AG08470 (cell line): ENCODE measurements around a stretch of chr5.

DNA sequence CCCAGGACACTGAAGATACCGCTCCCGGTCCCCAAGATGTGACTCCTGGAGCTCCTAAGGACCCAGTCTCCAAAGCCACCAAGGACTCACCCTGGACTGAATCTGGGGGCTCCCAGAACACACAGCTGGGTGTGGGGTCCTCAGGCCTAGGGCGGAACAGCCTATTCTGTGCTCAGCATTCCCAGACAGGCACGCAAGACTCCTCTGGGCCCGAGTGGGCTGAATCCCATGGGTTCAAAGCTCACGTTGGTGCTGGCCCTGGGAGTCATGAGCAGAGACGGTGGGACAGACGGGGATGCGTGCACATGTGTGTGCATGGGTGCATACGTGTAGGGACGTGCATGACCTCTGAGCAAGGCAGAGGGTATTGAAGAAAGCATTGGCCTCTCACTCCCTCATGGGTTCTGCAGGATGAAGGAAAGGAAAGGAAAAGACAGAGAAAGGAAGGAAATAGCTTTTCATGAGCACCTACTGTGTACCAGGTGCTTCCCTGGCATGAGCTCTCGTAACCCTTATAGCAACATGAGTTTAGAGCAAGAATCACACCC, 50.2 kb downstream of the HRH2 start:
- RRBS, result no CpG with 5 or more reads among the region's 12 CpGs

DNA sequence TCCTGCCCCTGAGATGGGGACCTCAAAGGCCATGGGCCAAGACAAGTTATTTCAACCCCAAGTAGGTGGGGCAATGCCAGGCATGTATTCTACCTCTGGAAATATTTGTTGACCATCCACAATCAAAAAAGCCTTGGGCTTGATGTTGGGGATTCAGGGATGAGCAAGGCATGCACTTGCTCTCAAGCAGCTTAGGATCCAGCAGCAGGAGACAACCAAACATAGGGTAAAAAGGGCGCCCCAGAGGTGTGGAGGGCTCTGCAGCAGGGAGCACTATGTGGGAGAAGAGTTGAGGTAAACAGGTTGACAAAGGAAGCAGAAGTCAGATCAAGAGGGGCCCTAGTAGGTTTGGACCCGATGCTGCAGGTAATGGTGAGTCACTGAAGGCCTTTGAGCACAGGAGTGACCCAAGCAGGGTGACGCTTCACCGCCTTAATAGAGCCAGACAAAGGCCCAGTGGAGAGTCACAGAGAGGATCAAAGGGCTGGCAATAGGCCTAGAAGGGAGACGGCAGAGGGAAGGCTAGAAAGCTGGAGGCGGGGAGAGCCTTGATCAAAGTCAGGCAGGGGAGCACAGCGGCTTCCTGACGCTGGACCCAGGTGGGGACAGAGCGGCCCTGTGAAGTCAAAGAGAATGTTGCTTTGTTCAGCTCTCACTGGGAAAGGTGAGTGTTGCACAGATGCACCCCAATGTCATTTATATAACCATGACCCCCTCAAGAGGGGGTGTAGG, 10.1 kb upstream of the CPLX2 start:
- RRBS, result no CpG with 5 or more reads among the region's 9 CpGs

GRCh38 chr5:175895442-175896160, 24.2 kb downstream of the CPLX2 start:
- RRBS, result no CpG with 5 or more reads among the region's 16 CpGs

DNA sequence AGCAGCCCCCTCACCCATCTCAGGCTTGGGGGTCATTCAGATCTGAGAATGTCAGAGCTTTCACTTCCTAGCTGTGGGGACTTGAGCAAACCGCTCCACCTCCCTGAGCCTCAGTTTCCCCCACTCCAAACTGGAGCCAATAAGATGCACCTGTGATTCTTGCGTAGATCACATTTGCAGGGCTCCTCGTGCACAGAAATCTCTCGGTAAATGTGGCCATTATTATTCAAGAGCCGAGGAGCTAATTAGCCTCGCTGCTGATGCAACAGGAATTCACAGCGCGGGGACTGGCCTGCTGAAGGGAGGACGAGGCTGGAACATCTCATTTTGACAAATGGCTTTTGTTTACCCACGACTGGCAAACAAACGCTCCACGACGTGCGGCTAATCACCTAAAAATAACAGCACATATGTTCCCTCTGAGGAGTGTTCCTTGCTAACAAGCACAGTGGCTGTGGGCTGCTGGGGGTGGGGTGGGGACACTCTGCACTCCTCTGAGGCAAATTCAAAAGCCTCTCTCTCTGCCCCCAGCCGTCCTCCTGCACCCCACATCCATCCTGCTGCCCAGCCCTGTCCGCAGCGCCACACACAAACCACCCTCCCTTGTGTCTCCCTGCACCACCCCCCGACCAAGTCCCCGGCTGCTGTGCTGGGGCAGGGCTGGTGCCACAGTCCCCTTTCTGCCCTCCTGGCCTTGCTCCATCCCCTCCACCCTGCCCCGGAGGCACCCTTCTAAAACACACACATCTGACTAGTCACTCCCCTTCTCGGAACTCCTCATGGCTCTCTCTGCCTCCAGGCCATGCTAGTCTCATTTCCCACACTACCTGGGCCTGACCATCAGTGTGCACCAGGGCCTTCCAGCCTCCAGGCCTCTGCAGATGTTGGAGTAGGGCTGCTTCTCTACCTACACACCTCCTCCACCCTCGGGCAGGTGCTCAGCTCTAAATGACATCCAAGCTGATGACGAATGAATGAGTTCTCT, 36.9 kb downstream of the CPLX2 start:
- RRBS, result no CpG with 5 or more reads among the region's 23 CpGs

GRCh38 chr5:176134447-176134886, 103.8 kb upstream of the SIMC1 start:
- RRBS, result 43% methylated on average over 1 of the region's 11 CpGs

GRCh38 chr5:176198964-176199679, 39.1 kb upstream of the SIMC1 start:
- RRBS, result no CpG with 5 or more reads among the region's 72 CpGs

GRCh38 chr5:176270229-176270708, 32.0 kb downstream of the SIMC1 start:
- RRBS, result no CpG with 5 or more reads among the region's 2 CpGs

DNA sequence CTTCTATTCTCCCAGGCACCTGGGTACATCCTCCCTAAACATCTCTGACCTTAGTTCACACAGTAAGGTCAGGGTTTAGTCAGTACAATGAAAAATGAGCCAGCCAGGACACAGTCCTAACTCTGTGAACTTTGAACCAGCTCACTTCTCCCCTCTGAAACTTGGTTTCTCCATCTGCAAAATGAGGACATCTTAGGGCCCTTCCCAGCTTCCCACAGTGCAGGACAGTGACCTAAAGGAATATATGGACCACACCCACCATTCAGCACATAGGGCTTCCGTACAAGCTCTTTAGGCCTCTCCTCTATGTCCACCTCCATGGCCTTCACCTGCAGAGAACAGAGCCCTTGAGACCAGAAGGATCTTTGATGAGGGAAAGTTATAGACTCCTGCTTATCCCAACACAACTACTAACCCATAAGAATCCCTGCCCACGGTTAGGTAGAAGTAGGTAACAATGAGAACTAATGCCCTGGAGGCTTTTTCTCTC, 1.8 kb downstream of the NOP16 start:
- RRBS, result no CpG with 5 or more reads among the region's 2 CpGs

- RRBS, result no CpG with 5 or more reads among the region's 11 CpGs
These were observed 667 bp upstream of the CLTB start for GRCh38 chr5:176416990-176417421.

DNA sequence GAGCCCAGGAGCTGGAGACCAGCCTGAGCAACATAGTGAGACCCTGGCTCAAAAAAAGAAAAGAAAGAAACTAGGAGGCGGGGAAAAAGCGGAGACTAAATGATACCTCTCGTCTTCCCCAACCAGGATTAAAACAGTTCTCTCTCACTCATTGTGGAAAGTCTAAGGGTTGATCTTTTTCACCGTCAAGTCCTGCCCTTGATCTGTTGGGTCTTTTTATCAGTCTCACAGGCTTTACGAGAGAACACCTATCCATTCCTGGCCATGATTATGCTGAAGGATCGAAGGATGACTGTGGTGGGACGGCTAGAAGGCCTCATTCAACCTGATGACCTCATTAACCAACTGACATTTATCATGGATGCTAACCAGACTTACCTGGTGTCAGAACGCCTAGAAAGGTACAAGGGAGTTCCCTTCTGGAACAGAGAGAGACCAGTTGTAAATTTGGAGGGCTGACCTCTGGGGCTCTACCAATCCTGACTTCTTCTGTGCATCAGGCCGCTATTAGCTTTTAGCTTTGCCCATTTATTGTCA, 40.9 kb downstream of the RNF44 start:
- RRBS, result no CpG with 5 or more reads among the region's 9 CpGs

DNA sequence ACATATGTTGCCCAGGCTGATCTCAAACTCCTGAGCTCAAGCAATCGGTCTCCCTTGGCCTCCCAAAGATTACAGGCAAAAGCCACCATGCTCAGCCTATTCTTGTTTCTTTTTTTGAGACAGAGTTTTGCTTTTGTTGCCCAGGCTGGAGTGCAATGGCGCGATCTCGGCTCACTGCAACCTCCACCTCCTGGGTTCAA, 13.5 kb downstream of the RNF44 start:
- RRBS, result no CpG with 5 or more reads among the region's 4 CpGs

DNA sequence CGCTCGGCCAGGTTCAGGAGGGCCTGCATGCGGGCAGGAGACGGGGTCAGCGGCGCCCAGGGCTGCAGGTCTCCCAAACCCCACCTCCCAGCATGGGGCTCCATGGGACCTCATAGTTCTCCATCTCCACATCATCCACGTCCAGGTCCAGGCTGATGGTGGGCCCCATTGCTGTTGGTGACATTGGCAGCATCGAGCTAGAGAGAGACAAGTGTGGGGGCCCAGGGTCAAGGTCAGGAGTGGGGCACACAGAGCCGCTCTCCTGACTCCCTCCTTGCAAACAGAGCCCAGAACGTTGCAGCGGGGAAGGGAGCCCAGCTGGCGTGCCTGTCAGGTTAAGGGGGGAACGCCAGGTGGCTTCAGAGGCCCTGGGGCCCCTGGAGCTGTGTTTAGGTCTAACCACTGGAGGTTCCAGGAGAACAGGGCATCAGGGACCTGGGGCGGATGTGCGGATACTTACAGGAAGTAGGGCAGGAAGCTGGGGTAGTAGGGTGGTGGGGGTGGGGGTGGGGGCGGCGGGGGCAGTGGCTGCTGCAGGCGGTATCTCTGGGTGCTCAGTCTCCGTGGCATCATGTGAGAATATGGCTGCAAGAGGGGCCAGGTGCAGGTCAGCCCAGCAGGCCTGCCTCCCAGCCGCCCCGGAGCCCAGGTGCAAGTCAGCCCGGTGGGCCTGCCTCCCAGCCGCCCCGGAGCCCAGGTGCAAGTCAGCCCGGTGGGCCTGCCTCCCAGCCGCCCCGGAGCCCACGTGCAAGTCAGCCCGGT, 7.4 kb downstream of the RNF44 start:
- RRBS, result no CpG with 5 or more reads among the region's 29 CpGs

DNA sequence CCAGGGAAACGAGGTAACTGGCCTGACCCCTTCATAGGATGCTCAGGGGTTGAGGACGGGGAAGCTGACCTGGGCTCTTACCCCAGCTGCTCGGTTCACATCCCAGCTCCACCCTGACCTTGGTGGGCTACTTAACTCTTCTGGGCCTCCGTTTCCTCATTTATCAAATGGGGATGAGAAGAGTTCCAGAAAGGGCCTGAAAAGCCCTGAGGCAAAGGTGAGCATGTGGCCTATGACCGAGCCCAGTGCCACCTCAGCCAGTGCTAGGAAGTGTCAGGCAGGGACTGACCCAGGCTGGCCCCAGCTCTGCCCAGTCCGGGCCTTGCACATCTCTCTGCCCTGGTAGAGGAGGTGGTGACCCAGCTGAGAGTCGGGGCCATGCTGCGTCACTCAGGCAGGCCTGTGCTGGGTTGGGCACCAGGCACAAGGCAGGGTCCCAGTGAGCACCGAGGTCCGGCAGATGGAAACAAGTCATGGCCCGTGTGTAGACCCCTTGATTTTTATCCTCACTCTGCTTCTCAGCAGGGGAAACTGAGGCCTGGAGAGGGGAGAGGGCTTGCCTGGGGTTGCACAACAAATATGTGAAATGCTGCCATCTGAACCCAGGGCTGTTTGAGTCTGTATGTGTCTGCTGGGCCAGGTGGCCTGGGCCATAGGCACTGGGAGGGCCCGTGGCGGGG, 703 bp downstream of the CDHR2 start:
- RRBS, result no CpG with 5 or more reads among the region's 13 CpGs

DNA sequence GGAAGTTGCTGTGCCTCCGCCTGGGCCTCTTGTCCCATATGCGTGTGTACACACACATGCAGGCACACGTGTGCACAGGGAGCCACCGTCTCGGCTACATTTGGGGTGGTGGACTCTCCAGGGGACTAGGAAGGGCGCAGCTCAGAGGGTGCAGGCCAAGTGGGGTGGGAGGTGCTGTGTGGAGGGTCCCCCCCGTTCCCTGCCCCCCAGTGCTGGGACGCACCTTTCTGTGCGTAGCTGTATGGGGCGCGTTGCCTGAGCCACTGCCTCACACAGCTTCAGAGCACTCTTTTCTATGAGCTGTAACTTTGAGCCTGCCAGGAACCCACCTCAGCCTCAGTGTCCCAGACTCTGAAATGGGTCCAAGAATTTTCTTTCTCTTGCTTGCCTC, 9.8 kb downstream of the TSPAN17 start:
- RRBS, result no CpG with 5 or more reads among the region's 11 CpGs

GRCh38 chr5:176725521-176726038, 78.3 kb downstream of the TSPAN17 start:
- RRBS, result no CpG with 5 or more reads among the region's 11 CpGs

- RRBS, result 26% methylated on average over 4 of the region's 35 CpGs
These were observed 36.8 kb downstream of the HK3 start for GRCh38 chr5:176862062-176862968.

- RRBS, result no CpG with 5 or more reads among the region's 12 CpGs
These were observed 858 bp downstream of the MXD3 start for GRCh38 chr5:177310796-177311283.

- RRBS, result no CpG with 5 or more reads among the region's 26 CpGs
These were observed 652 bp downstream of the LMAN2 start for GRCh38 chr5:177350509-177351522.

DNA sequence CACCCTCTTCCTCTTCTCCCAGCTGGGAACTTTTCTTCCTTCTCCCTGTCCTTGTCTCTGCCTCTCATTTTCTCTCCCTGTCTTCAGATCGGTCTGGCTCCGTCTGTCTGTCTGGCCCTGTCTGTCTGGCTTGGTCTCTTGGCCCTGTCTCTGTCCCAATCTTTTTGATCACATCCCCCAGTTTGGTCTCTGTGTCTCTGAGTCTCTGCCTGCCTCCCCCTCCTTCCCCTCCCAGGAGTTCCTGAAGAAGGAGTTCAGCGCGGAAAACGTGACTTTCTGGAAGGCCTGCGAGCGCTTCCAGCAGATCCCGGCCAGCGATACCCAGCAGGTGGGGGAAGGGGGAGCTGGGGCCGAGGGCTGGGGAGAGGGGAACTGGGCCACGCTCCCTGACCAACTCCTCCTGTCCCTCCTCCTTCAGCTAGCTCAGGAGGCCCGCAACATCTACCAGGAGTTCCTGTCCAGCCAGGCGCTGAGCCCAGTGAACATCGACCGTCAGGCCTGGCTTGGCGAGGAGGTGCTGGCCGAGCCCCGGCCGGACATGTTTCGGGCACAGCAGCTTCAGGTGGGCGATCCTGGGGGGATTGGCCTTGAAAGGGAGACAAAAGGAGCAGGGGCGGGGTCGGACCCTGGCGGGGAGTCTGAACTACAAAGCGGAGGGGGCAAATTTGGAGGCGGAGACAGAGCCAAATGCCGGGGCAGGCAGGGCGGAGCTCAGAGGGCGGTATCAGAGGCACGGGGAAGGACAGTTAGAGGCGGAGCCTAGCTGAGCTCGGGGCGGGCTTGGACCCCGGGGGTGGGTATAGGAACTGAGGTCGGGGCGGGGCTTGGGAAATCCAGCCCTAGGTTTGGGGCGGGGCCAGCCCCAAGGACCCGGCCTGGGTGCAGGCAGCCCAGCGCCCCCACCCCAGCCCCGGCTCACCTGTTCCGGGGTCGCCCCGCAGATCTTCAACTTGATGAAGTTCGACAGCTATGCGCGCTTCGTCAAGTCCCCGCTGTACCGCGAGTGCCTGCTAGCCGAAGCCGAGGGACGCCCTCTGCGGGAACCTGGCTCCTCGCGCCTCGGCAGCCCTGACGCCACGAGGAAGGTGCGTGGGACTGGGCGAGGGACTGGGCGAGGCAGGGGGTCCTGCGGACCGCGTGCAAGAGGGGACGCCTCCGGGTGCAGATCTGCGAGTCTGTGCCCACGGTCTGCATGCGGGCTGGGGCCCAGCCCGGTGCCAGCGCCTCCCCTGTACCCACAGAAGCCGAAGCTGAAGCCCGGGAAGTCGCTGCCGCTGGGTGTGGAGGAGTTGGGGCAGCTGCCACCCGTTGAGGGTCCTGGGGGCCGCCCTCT, 9.2 kb downstream of the RGS14 start:
- RRBS, result 9% methylated on average over 23 of the region's 78 CpGs

- RRBS, result 3% methylated on average over 1 of the region's 51 CpGs
These were observed 564 bp downstream of the PFN3 start for GRCh38 chr5:177399776-177400418.